Jurkat, Clone E6-1 (cell line): Measurements from ENCODE around the gene SEPTIN14.

GRCh38 chr7:55180907-55181773 lies 162.3 kb downstream of the EGFR start:
- RRBS: no CpG with 5 or more reads among the region's 22 CpGs

DNA sequence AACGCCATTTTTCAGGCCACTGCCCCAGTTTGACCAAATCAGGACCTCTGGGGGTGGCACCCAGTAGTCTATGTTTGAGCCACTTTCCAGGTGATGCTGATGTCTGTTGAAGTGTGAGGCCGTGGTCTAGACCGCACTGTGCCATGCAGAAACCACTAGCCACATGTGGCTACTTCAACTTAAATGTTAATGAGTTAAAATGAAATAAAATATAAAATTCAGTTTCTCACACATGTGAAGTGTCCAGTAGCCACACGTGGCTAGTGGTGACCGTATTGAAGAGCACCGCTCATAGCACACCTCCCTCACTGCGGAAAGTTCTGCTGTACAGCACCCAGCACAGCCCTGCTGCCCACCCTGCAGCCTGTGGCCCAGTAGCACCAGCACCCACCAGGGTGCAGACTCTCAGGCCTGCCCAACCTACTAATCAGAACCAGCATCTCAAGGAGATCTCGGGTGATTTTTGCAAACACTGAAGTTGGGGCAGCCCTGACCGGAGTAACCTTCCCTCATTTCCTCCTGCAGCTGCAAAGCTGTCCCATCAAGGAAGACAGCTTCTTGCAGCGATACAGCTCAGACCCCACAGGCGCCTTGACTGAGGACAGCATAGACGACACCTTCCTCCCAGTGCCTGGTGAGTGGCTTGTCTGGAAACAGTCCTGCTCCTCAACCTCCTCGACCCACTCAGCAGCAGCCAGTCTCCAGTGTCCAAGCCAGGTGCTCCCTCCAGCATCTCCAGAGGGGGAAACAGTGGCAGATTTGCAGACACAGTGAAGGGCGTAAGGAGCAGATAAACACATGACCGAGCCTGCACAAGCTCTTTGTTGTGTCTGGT lies 162.9 kb upstream of the LANCL2 start:
- RRBS: no CpG with 5 or more reads among the region's 15 CpGs

DNA sequence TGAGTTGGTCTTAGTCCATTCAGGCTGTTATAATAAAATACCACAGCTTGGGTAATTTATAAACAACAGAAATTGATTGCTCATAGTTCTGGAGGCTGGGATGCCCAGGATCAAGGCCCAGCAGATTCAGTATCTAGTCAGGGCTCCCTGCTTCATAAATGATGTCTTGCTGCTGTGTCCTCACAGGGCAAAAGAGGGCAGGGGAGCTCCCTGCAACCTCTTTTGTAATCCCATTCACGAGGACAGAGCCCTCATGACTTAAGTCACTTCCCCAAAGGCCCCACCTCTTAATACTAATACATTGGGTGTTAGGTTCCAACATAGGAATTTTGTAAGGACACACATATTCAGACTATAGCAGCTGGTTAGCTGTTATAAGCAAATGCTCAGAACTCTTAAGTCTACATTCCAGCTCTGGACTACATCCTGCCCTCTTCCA lies 63.0 kb downstream of the VOPP1 start:
- RRBS: no CpG with 5 or more reads among the region's 1 CpG

DNA sequence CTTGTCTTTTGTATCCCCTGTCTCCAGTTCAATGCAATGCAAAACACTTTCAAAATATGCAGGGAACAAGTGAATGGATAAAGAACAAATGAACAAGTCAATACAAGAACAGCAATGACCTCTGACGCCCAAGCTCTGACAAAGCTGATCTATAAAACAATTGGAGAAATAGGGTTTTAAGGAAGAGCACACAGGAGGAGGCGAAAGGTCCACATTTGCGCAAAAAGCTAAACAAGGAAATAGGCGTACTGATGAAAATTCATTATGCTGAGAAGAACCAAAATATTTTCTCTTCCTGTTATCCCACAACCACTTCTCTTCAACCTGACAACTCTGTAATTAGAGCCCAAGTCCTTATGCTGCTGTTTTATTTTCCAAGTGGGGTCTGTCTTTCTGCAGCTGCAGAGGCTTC lies 53.0 kb downstream of the VOPP1 start:
- RRBS: no CpG with 5 or more reads among the region's 4 CpGs

GRCh38 chr7:55689004-55689982 lies 117.0 kb upstream of the VOPP1 start:
- RRBS: no CpG with 5 or more reads among the region's 17 CpGs

DNA sequence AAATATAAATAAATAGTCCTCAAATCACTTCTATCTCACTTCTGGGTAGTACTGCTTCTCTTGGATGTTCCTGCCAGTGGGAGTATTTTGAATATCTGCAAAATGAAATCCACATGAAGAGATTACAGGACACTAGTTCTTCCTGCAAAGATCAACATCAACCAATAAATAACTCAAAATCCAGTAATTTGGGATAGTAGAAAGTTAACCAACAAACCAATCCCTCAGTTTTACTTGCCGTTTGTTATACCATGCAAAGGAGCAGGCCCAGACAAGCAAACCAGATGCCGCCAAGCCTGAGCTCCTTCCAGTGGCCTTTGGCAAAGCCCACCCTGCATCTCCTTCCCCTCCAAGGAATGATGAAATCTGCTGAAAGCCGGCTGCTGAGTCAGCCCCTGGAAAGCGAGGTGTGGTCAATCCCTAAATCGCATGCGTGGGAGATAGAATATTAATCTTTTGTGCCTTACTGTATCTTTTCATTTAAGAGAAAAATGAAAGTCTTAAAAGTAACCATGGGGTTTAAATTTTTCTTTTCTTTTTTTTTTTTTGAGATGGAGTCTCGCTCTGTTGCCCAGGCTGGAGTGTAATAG lies 135.7 kb upstream of the VOPP1 start:
- RRBS: no CpG with 5 or more reads among the region's 7 CpGs

DNA sequence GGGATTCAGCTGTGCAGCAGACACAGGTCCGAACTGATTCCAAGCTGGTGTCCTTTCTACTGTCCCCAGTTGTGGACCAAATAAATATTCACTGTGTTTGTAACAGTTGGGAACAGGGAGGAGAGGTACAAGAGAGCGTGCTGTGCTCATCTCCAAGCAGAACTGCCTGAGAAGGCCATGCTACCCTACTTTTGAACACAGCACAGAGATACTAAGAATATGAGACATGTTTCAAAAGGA lies at the start of gene SEPTIN14:
TSS of gene SEPTIN14 (minus strand) at position 58 of the 240 bp plus-strand sequence.
- RRBS: no CpG with 5 or more reads among the region's 2 CpGs

DNA sequence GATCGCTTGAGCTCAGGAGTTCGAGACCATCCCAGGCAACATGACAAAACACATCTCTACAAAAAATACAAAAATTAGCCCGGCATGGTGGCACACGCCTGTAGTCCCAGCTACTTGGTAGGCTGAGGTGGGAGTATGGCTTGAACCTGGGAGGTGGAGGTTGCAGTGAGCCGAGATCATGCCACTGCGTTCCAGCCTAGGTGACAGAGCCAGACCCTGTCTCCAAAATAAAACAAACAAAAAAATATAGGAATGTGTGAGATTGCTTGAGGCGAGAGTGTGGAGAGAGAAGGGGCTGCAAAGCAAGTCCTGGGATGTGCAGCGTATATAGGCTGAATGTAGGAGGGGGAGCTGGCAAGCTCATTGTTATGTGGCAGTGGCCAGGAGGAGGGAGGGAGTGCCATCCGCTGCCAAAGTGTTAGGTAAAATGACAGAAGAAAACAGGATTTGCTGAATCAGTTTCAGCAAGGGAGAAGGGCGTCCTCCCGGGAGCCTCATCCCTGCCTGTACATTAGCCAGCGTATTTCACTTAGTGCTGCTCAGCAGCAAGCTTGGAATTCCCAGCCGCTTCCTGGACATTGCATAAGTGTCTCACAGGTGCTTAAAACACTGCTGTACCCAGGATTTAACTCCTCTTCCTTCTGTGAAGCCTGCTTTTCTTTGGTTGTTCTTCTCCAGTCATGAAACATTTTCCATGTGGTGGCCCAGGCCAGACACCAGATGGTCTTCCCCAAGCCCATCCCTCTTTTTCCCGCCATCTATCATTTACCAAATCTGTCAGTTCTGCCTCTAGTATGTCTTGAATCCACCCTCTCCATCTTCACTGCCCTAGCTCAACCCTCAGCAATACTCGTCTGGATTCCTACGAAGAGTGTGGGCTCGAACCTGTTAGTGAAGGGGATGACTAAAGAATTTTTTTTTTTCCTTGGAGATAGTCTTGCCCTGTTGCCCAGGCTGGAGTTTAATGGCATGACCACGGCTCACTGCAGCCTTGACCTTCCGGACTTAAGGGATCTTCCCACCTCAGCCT lies 2.5 kb downstream of the NIPSNAP2 start:
- RRBS: no CpG with 5 or more reads among the region's 19 CpGs

DNA sequence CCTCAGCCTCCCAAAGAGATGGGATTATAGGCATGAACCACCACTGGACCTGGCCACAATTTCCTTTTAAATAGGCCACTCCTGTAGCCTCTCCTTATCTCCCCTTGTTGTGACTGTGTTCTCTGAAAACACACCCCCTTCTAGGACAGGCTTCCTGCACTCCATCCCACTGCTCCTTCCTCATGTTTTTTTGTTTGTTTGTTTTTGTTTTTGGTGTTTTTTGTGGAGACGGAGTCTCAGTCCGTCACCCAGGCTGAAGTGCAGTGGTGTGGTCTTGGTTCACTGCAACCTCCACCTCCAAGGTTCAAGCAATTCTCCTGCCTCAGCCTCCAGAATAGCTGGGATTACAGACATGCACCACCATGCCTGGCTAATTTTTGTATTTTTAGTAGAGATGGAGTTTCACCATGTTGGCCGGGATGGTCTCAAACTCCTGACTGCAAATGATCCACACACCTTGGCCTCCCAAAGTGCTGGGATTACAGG lies 2.8 kb downstream of the PHKG1 start:
- RRBS: no CpG with 5 or more reads among the region's 3 CpGs

- RRBS: 85% methylated on average over 15 of the region's 47 CpGs
These were observed 58.8 kb upstream of the NUPR2 start for GRCh38 chr7:56175022-56175445.

DNA sequence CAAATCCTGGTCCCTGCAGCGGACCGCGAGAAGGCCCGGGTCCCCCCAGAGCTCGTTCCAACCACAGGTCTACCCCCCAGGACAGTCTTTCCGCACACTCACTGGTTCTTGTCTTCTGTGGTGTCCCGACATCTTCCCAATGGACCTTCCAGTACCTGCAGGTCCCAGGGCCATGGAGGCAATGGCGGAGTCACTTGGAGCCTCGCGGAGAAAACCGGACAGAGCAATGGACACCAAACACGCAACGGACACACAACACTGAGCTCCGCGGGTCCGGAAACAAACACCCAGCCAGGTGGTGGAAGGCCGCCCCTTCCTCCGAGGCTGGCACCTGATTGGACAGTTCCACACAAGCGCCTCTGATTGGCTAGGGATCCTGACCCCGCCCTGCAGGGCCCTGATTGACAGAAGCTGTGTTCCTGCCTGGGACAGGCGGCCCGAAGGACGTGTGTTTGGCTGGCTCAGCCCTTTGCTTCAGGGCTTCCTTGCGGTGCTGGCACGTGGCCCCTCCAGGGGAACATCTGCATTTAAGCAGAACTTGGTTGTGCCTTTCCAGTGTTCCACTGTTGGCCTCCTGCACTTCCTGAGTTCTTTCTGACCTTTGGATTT lies 332.0 kb upstream of the NUPR2 start:
- RRBS: 95% methylated on average over 10 of the region's 25 CpGs

- RRBS: no CpG with 5 or more reads among the region's 22 CpGs
These were observed 421.8 kb upstream of the NUPR2 start for GRCh38 chr7:56537975-56538486.

- RRBS: no CpG with 5 or more reads among the region's 43 CpGs
These were observed 249.9 kb downstream of the ZNF479 start for GRCh38 chr7:56882248-56882806.

DNA sequence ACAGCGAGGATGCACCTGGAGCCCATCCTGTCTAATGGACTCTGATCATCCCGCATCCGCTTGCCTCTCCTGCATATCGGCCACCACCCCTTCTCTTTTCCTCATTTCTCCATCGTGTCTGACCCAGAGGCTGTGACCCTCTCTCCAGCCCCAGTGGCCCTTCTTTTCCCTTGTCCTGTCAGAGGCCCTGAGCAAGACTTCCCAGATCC lies 32.6 kb upstream of the ZNF716 start:
- RRBS: no CpG with 5 or more reads among the region's 5 CpGs

DNA sequence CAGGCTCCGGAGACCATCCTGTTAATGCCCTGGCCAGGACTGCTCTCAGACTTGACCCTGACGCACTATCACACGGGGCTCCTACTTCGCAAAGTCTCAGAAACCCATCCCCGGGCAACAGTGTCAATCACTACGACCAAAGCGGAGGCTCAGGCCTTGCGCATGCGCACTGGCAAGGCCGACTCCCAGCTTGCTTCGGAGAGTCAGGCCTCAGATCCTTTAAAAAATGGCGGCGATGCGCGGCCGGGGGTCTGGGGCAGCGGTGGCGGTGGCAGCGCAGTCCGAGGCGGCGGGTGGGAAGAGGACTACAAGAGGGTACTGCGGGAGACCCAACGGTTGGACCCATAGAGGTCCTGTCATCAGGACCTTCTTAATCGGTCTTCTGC lies 196.9 kb downstream of the ZNF716 start:
- RRBS: no CpG with 5 or more reads among the region's 25 CpGs

DNA sequence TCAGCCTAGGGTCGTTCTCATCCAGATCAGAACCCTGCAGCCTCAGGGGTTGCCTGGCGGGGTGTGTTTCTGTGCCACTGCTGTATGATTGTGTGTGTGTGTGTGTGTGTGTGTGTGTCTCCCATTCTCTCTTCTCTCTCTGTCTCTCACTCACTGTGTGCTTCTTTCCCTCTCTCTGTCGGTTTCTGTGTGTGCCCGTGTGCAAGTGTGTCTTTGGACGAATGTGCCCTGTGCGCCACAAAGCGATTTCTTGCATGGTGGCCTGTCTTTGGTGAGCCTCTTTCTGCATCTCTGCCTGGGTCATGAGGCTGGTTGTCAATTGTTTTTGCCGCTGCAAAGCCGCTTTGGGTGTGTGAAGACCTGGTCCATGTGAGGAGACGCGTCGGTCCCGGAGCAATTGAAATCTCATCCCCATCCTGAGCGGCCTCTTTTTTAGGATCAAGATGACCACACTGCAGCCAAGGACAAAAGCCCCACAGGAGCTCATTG lies 320.6 kb downstream of the ZNF716 start:
- RRBS: no CpG with 5 or more reads among the region's 14 CpGs

DNA sequence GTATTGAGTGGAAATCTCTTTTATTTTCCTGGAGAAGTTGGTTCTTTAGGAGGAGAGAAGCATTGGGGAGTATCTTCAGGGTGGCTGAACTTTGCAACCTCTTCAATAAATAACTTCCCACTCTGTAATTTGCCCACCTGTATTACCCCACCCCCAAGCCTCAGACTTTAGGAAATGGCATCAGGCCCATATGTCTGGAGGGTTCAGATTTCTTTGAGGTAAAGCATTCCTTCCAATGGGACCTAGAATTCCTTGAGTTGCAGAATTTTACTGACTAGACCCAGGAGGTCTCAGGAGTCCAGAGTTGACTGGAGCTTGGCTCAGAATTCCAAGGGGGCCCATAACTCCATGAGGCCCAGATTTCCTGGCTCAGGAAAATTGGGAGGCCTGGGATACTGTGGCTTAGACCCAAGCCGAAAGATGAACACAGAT lies 518.5 kb upstream of the ZNF722 start:
- RRBS: no CpG with 5 or more reads among the region's 1 CpG

DNA sequence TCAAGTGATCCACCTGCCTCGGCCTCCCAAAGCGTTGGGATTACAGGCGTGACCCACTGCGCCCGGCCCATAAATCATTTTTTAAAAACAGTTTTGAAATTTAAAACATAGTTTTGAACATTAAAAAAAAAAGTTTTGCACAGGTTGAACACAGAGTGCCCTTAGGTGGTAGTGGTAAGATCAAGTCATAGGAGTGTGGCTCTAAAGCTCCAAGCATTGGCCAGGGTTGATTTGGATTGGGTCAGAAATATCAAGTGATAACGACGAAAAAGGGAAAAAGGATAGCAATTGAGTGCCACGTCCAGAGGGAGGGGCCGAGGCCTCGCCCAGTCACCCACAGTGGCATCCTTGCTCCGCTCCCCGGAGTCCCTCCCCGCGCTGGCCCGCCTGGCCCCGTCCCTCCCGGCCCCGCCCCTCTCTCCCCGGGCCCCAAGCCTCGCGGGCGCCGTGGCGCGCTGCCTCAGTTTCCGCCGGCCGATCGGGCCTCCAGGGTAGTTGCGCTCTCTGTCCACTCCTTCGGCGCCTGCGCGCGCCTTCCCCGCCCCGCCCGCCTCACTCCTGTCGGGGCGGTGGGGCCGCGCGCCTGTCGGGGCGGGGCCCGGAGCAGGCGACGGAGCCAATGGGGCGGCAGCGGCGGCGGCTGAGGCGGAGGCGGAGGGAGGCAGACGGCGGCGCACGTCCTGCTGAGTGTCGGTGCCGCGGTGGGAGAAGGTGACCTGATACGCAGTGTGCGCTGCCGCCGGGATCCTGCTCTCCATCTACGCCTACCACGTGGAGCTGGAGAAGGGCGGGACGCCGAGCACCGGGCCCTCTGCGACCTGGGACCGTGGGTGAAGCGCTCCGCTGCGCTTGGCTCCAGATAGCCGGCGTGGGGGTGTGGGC lies 209.2 kb upstream of the ZNF722 start:
- RRBS: 69% methylated on average over 15 of the region's 78 CpGs

- RRBS: no CpG with 5 or more reads among the region's 1 CpG
These were observed 47.4 kb downstream of the ZNF680 start for GRCh38 chr7:64515403-64515890.

- RRBS: 48% methylated on average over 4 of the region's 36 CpGs
These were observed 11.8 kb upstream of the ZNF680 start for GRCh38 chr7:64574445-64575394.